Prostate gland (tissue), 2 donors: ENCODE measurements around a stretch of chr6.

DNA sequence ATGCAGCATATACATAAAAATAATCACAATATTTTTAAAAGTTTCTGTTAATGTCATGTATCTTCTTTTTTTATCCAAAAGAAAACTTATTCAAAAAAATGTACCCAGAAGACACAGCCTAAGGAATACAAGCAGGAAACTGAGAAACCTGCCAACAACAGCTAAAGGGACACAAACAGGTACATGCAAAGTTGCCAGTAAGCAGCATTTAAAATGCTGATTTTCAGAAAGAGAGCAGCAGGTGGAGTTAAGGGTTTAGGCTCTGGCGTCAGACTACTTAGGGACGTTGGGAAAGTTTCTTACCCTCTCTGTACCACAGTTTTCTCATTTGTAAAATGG lies 13.5 kb downstream of the ECI2 start:
- PRO-cap = no peak
- RAMPAGE, long total RNA, 2 experiments = no peak in any of the 2 experiments

- PRO-cap = no peak
- RAMPAGE, long total RNA, 2 experiments = no peak in any of the 2 experiments
Measured at GRCh38 chr6:4356997-4357513, 221.7 kb upstream of the ECI2 start.

DNA sequence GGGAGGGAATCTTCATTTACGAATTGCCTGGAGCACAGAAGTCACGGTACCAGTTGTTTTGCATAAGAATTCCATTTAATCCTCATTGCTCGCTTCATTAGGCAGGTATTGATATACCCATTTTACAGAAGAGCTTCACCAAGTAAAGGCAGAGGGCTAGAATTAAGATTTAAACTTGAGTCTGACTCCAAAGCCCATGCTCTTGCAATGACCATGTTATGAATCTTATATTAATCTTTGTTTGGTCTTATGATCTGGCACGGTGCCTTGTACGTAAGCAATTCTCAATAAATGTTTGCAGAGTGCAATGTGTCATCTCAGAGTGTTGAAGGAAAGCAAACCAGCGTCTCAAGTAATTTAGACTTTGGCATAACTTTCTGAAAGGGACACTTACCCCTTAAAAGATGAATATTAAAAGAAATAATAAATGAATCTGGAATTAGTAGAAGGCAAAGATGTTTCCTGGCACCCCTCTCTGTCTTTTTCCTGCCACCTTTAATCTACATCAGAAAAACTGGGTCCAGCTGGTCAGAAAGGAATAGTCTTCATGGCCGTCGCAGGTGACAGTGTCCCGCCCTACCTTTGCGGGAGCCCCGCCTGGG lies 266.0 kb upstream of the ECI2 start:
- PRO-cap = no peak
- RAMPAGE, long total RNA, 2 experiments = no peak in any of the 2 experiments

- PRO-cap = no peak
- RAMPAGE, long total RNA, 2 experiments = no peak in any of the 2 experiments
Measured at GRCh38 chr6:4460383-4461316, 315.6 kb upstream of the CDYL start.

DNA sequence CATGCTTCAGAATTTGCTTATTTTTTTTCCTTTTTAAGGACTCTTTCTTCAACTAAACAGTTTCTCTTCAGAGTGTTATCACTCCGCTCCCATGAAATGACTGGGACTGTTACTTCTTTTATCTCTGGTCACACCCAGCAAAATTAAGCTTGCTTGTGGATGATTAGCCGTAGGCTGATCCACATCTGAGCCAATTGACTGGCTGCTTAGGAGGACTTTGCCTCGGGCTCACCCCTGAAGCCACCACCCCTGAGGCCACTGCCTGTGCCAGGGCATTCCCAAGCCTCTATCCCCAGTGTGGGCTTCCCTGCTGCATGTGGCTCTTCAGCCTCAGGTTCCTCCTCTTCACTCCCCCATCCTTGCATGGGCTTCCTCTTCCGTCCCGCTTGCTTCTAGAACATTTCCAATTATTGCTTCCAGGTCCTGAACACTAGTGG lies 48.1 kb upstream of the CDYL start:
- PRO-cap = no peak
- RAMPAGE, long total RNA, 2 experiments = no peak in any of the 2 experiments

DNA sequence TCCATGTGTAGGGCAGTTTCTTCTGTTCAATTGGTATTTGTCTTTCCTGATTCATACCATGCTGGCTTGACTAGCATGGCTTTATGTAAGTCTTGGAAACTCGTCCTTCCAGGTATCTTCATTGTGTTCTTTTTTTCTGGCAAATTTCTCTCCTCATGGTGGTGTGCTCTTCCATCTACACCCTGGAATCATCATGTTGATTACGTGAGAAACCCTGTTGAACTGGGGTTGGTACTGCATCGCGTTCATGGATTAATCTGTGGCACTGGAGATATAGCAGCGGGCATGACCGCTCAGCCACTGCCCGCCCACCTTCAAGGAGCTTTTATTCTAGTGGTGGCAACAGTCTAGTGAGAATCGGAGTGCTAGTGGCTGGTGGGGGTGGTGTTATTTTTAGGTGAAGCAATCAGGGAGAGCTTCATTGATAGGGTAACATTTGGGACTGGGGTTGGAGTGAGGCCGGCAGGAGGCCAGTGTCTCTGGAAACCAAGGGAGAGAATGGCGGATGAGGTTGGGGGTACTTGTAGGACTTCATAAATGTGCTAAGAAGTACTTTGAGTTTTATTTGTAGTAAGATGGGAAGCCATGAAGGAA lies 16.9 kb downstream of the CDYL start:
- PRO-cap = no peak
- RAMPAGE, long total RNA, 2 experiments = no peak in any of the 2 experiments

- PRO-cap = no peak
- RAMPAGE, long total RNA, 2 experiments = no peak in any of the 2 experiments
Measured at GRCh38 chr6:4901538-4902187, 102.2 kb downstream of the RPP40 start.

- PRO-cap = bidirectional peak, plus-strand start at chr6:5133007, minus-strand start at chr6:5132901
- RAMPAGE, long total RNA, 2 experiments = no peak in any of the 2 experiments
Measured at GRCh38 chr6:5132509-5133372, 47.6 kb downstream of the PPP1R3G start.

DNA sequence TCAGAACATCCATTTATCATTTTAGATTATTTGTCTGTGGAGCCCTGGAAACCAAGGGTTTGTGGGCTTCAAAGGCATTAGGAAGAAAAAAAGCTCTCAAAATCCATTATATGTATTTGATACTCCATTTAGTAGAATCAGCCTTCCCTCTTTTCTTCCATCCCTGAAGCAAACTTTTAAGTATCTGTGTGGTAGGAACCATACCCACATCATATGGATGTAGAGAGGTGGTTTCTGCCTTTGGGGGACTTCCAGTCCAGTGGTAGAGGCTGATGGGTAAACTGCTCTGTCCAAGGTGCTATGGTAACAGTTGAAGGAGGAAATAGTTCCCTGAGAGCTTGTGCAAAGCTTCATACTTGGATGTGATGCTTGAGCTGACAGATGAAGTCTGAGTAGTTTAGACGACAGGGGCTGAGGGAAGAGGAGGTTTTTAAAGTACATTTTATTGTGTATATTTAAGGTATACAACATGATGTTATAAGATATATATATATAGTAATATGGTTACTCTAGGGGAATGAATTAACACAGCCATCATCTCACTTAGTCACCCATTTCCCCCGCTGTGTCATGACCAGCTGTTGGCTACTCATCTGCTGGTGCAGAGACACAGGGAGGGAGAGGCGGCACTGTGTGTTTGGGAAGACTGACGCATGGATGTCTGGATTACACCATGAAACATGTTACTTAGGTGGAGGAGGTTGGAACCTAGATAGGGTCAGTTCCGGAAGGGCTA lies 185.1 kb downstream of the FARS2 start:
- PRO-cap = no peak
- RAMPAGE, long total RNA, 2 experiments = no peak in any of the 2 experiments

GRCh38 chr6:5447476-5448122 lies 186.3 kb downstream of the FARS2 start:
- PRO-cap = no peak
- RAMPAGE, long total RNA, 2 experiments = no peak in any of the 2 experiments

DNA sequence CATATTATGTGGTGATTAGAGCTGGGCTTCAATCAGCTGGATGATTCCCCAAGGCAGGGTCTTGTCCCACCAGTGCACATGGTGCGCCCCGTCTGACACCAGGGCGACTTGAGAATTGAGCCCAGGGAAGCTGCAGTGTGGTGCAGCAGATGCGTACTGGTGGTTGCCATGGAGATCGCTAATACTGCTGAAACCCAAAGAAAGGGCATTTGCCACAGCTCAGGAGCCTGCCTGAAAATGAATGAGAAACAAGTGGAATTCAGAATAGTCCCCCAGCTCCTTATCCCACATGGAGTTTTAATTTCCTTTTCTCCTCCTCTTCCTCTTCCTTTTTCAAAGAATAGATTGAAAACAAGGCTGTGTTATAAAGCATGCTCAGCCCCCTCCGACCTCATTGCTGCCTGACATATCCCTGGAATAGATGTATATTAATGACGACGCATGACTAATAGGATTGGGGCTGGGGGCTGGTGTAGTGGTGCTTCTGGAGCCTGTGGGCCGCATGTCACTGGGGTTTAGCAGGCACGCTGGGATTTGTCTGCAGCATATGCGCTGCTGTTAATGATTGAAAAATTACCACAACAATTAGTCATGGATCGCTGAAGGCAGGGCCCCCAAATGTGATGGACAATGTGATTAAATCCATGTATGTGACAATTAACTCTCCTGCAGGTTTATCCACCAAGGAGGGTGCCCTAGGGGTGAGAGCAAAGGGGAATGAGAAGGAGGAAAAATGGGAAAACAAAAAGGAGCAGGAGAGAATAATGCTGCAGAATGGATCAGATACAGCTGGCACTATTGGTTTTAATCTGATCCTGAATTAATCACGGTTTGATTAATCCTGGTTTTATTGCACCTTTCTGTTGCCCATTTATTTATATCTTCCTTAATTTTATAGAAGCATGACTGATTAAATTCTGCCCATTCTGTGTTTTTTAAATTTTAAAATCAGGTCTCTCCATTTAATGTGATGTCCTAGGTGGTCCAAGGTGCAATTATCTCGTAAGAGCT lies 210.7 kb downstream of the FARS2 start:
- PRO-cap = no peak
- RAMPAGE, long total RNA, 2 experiments = no peak in any of the 2 experiments

GRCh38 chr6:5653780-5654346 lies 352.9 kb downstream of the NRN1 start:
- PRO-cap = no peak
- RAMPAGE, long total RNA, 2 experiments = no peak in any of the 2 experiments

DNA sequence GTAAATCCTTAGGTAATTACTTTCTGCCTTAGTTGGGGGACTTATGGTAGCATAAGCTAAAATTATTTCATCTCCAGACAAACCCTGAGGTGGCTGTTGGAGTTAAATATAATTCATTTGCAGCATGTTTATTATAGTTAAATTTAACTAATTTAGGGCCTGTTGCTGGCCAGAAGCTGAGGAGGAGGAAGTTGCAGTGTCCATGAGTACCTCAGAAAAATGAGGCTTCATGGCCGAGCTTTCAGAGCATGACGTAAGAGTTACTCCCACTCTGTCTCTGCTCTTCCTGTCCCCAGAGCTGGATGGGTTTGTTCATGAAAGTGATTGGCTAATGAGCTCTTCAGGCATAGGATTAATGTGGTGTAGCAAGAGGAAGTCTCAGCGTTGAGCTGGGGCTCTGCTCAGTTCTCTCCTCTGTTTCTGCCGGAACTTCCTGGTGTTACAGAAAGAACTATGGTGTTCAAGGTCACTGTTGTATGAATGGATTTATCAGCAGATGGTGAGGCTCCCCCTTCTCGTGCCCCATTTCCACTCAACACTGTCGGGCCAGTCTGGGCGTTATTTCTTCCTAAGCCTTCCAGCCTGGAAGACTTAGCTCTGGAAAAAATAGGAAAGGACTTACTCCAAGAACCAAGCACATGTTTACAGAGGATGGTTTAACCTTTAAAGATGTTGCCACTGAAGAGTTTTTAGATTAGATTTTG lies 335.5 kb downstream of the NRN1 start:
- PRO-cap = no peak
- RAMPAGE, long total RNA, 2 experiments = no peak in any of the 2 experiments

GRCh38 chr6:6591657-6592074 lies 3.1 kb downstream of the LY86 start:
- PRO-cap = no peak
- RAMPAGE, long total RNA, 2 experiments = no peak in any of the 2 experiments

DNA sequence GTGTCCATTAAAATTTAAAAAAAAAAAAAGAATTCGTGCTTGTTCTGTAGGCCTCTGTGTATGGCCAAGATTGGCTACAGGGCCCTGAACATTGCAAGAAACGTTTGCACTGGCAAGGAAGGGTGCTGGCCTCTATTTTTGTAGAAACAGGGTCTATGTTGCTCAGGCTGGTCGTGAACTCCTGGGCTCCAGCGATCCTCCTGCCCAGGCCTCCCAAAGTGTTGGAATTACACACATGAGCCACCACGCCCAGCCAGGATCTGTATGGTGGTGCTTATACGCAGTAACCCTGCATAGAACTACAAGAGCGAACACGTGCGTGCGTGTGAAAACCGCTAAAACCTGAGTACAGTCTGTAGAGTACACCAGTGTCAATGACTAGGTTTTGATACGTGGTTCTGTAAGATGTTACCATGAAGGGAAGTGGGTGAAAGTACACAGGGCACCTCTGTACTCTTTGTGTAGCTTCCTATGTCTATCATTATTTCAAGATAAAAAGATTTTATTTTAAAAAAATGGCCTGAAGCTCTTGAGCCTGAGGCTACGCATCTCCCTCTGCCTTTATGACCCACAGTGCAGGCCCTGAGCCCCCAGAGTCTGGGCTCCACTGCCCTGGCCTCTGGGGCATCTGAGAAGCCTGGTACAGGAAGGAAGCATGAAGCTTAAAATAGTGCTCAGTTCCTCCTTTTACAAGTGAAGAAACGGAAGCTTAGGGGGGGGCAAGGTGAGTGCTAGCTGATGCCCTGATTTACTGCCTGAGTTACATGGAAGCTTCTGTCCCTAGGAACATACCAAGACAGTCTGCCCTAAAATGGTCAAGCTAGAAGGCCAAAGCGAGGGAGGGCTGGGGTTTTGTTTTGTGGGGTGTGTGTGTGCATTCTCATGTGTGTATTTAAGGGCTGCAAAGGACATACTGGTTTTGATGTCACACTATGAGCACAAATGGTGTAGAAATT lies 21.6 kb downstream of the LY86 start:
- PRO-cap = no peak
- RAMPAGE, long total RNA, 2 experiments = no peak in any of the 2 experiments

GRCh38 chr6:6612428-6612927 lies 24.0 kb downstream of the LY86 start:
- PRO-cap = no peak
- RAMPAGE, long total RNA, 2 experiments = no peak in any of the 2 experiments

GRCh38 chr6:6678774-6679225 lies 90.3 kb downstream of the LY86 start:
- PRO-cap = no peak
- RAMPAGE, long total RNA, 2 experiments = no peak in any of the 2 experiments

DNA sequence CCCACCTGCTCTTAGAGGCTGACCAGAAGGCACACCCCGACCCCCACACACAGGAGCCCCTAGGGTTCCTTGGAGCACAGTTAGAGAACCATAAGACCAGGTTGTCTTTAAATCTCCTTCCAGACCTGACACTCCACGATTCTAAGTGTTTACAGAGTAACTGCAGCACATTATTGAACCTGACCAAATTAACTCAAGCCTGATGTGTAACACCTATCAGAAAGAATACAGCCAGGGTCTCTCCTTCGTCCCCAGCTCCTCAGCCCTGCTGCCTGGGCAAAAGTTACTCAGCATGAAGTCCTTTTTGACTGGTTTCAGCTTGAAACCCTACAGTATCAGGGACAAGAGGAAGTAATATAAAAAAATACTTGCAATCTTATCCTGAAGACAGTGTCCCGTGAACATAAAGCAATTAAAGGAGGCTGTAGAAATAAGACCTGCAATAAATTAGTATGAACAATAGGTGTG lies 114.9 kb downstream of the LY86 start:
- PRO-cap = no peak
- RAMPAGE, long total RNA, 2 experiments = no peak in any of the 2 experiments

- PRO-cap = no peak
- RAMPAGE, long total RNA, 2 experiments = no peak in any of the 2 experiments
Measured at GRCh38 chr6:6714646-6715367, 126.3 kb downstream of the LY86 start.

DNA sequence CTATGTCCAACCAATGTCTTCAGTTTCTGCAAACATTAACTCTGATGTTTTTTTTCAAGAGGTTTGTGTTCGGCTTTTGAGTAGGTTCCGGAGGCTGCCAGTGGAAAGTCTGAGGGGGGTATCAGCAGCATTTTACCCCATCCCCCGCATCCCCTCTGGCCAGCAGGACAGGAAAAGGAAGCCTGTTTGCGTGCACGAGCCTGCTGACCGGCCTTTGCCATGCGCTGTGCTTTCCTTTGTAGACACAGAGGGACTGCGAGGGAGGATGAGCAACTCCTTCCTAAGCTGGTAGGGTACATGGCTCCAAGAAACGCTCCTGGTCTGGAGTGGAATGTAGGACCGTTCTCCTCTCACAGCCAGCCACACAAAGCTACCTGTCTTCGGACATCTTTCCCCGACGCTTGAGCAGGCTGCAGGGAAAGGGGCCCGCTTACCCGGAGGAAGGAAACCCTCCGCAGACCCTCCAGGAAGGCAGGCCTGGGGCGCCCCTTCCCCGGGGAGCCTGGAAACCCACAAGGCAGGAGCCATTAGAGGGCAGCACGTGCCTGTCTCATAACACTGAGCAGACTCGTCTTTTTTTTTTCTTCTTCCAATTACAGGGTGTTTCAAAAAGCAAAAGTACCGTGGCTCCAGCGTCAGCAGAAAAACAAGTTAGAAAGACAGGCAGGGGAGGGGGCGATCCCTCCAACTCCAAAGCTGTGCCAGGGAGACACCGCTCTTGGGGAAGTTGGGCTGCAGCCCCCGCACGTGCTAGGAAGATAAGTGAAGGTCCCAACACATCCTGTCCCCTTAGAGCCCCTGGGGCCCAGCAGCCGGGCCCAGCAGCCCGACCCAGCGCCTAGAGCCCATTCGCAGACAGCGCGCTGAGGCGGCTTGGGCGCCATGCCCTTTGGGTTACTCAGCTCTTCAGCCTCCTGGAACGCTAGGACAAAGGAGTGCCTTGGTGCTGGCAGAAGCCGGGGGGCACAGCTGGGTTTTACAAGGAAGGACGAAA lies 136.0 kb downstream of the LY86 start:
- PRO-cap = bidirectional peak, plus-strand start at position 241 of the sequence, minus-strand start at position 157 of the sequence; unidirectional peak, plus-strand start at position 654 of the sequence
- RAMPAGE, long total RNA, 2 experiments = no peak in any of the 2 experiments